ENCODE measurements around a stretch of chr20.

DNA sequence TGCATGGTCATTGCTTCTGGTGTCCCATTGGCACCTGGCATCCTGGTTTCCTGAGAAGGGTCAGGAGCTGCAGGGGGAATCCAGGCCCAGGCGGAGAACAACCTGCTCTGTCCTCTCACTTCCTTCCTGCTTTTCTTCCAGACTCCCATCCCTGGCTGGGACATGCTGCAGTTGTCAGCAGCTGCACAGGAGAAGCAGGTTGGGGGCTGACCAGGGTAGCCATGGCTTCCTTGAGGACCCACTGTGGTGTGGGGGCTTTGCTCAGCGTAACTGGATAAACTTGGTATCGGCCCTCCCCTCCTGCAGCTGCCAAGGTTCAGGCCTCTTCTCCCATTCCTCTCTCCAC, 155.2 kb downstream of the CEBPB start:
- PRO-cap, 2 experiments: no peak in any of the 2 experiments
- RAMPAGE, long total RNA, 5 experiments: no peak in any of the 5 experiments

DNA sequence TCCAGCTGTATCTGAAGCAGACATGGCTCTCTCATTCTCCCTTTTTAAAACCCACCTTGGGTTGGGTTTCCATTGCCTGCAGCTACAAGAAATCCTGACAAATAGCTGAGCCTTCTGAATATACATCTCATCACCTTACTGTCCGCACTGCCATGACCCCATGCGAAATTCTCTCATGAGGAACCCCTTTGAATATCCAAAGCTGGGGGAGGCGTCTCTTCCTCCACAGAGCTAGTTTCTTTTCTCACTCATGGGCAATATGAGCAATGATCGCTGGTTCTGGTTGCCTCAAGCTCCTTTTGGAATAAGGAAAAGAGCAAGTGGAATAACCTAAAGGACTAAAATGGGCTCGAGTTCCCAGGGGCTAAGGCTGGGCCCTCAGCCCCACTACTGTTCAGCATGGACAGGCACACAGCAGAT, 156.6 kb downstream of the CEBPB start:
- PRO-cap, 2 experiments: no peak in any of the 2 experiments
- RAMPAGE, long total RNA, 5 experiments: no peak in any of the 5 experiments

DNA sequence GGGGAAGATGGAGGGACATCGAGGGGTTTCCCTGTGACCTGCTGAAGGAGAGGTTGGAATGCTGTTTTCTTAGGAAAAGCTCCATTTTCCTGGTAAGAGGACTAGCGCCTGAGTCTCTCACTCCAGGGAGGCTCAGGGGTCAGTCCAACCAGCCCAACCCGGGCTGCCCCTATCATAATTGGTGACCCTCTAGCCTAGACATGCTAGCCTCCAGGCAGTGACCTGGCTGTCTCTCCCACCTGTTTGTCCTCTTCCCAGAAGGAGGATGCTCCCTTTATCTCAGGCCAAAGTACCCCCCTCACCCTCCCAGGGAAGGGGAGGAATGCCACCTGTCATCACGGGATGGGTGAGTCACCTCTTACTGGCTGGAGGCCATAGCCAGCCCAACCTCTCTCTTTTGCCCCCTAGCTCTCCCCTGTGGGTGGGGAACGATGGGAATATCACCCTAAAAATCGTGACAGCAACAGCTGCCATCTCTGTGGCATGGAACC, 137.6 kb upstream of the PTPN1 start:
- PRO-cap, 2 experiments: no peak in any of the 2 experiments
- RAMPAGE, long total RNA, 5 experiments: no peak in any of the 5 experiments

DNA sequence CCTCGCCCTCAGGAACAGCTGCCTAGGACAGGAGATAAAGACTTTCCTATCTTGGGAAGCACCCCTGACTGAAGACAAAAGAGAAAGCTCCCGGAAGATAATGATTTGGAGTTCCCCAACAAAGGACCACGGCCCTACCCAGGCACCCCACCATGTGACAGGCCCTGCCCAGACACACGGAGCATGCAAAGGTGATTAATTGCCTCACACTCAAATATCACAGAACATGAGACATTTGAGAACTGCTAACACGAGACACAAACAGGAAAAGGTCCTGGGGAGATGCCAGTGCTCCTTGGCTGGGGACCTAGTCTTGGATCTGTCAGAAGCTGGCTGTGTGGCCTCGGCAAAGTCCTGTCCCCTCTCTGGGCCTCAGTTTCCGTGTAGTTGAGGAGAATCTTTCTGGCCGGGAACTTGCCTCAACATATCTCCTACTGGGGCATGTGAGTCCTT, 82.5 kb upstream of the PTPN1 start:
- PRO-cap, 2 experiments: no peak in any of the 2 experiments
- RAMPAGE, long total RNA, 5 experiments: no peak in any of the 5 experiments

DNA sequence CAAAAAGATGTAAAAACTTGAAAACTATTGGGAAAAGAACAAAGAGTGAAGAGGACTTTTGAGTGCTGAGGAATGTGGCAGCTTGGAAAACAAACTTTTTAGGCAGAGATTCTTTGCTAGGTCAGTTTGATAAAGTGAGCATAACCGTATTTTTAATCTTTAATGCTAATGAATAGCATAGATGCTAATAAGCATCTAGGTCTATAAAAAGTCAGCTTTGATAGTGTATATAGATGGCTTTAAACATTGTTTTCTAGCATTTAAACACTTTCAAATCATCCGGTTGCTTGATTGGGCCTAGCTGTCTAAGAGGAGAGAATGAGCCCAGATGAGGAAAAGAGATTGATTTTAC, 2.8 kb downstream of the PTPN1 start:
- PRO-cap, 2 experiments: no peak in any of the 2 experiments
- RAMPAGE, long total RNA, 5 experiments: no peak in any of the 5 experiments

GRCh38 chr20:50516406-50517090, 6.4 kb downstream of the PTPN1 start:
- PRO-cap, 2 experiments: no peak in any of the 2 experiments
- RAMPAGE, long total RNA, 5 experiments: no peak in any of the 5 experiments

GRCh38 chr20:50546653-50547233, 36.6 kb downstream of the PTPN1 start:
- PRO-cap, 2 experiments: no peak in any of the 2 experiments
- RAMPAGE, long total RNA, 5 experiments: no peak in any of the 5 experiments

- PRO-cap, 2 experiments: no peak in any of the 2 experiments
- RAMPAGE, long total RNA, 5 experiments: no peak in any of the 5 experiments
Observed at GRCh38 chr20:50601903-50602614, 89.3 kb downstream of the RIPOR3 start.

DNA sequence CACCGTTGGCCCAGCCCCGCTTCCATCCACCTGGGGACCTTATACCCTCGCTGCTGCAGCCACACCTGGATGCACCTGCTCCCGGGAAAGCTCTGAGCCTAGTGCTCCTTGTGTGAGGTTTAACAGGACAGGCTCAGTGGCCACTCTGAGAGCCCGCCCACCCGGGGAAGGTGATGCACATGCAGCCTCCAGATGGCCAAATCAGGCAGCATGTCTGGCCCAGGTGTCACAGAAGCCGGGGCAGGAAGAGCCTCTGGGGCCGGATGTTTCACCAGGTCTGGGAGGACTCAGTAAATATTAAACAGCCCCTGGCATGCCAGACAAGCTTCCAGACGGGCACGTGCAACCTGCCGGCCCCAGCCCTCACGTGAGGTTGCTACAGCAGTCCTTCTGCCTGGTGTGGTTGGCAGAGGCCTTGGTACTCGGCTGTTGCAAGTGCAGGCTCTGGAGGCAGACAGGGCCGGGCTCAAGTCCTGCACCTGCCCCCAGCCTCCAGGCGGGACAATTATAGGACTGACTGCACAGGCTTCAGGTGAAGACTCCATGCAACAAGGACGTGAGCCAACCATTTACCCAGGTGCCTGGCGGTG, 66.8 kb downstream of the RIPOR3 start:
- PRO-cap, 2 experiments: no peak in any of the 2 experiments
- RAMPAGE, long total RNA, 5 experiments: no peak in any of the 5 experiments

GRCh38 chr20:50635525-50636383, 55.6 kb downstream of the RIPOR3 start:
- PRO-cap, 2 experiments: peak in 2 of 2 experiments; most common plus-strand start chr20:50636176 (in 2); most common minus-strand start chr20:50635845 (in 1)
- RAMPAGE, long total RNA, 5 experiments: no peak in any of the 5 experiments

GRCh38 chr20:50689286-50689770, 2.0 kb downstream of the RIPOR3 start:
- PRO-cap, 2 experiments: no peak in any of the 2 experiments
- RAMPAGE, long total RNA, 5 experiments: no peak in any of the 5 experiments

DNA sequence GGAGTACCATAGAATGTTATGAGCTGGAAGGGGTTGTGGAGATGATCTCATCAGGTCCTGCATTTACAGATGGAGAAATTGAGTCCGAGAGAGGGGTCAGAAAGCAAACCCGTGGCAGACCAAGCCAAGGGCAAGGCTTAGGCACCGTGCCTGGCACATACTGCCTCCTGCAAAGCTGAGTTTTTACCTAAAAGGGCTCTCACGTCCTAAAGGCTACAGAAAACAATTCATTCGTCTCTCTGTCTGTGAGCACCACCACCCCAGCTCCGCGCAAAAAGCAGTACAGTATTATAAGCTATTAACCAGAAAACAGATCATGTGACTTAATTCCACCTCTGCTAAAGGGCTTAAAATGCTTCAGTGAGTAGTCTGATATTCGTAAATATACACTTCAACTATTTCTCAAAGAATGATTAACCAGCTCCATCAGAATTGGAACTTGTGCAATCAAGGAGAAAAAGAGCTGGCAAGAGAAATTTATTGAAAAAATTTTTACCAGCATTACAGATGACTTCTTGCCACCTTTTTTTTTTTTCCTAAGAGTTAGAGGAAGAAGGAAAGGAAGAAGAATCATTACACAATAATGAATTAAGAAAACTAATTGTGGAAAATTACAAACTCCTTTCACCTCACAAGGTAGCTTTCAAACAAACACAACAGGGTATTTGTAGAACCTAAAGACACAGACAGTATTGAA, 3.4 kb upstream of the PARD6B start:
- PRO-cap, 2 experiments: no peak in any of the 2 experiments
- RAMPAGE, long total RNA, 5 experiments: no peak in any of the 5 experiments

DNA sequence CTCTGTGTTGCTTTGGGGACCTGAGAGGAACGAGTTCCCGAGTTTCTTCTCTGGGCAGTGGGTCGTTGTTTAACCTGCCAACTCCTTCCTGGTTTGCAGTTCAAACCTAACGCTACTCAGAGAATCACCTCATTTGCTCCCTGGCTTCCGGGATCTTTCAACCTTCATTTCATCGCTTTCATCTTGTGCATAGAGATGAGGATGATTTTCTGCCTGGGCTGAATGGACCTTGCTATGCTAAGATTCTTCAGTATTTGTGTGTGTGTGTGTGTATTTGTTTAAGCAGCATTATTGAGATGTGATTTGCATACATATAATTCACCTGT, 9.9 kb downstream of the BCAS4 start:
- PRO-cap, 2 experiments: no peak in any of the 2 experiments
- RAMPAGE, long total RNA, 5 experiments: no peak in any of the 5 experiments

GRCh38 chr20:50821190-50821670, 26.4 kb downstream of the BCAS4 start:
- PRO-cap, 2 experiments: no peak in any of the 2 experiments
- RAMPAGE, long total RNA, 5 experiments: no peak in any of the 5 experiments

DNA sequence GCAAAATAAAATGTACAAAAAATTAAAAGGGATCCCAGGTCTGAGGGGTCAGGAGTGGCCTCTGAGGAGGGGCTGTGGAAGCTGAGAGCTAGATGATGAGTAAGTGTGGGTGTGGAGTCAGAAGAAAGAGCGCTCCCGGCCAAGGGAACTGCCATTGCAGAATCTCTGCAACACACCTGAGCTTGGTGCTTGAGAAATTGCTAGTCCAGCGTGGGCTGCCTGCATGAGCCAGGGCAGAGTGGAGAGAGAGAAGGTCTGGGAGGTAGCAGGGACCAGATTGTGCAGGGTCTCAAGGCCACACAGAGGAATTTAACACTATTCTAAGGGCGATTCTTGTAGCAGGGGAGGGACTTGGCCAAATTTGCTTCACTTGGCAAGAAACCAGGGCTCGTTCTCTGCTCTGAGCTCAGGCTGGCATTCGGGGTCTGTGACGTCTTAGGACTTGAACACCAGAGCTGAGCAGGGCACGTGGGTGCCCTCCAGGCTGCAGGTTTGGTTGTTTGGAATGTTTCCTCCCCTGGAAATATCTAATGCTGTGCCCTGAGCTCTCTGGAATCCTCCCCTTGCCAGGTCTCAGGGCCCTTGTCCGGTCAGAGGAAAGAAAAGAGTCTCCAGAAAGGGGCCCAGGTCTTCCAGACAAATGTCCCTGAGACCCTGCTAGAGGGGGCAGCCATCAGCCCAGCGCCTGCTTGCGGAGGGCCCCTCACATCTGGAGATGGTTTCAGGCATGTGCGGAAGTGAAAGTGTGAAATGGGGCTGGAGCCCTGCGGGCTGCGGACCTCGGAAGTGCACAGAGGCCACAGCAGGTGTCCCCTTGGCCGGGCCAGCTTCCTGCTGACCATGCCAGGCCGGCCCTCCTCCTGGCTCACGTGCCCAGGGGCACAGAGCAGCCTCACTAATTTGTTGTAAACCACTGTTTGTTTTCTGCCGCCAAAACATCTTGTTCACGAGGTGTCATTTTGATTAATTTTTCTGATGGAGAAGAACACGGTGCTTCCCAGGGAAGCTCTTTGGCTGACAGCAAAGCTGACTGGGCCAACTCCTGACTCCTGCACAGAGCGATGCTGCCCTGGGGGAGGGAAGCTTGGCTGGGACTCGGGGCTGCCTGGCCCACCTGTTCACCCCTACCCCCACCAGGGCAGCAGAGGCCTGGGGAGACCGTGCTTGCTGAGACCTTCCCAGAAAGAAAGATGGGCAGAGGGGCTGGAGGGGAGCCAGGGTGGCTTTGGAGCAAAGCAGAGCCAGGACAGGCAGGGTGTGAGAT, 53.8 kb downstream of the BCAS4 start:
- PRO-cap, 2 experiments: peak in 2 of 2 experiments; most common plus-strand start position 236 of the sequence (in 1); most common minus-strand start position 420 of the sequence (in 1)
- RAMPAGE, long total RNA, 5 experiments: no peak in any of the 5 experiments

DNA sequence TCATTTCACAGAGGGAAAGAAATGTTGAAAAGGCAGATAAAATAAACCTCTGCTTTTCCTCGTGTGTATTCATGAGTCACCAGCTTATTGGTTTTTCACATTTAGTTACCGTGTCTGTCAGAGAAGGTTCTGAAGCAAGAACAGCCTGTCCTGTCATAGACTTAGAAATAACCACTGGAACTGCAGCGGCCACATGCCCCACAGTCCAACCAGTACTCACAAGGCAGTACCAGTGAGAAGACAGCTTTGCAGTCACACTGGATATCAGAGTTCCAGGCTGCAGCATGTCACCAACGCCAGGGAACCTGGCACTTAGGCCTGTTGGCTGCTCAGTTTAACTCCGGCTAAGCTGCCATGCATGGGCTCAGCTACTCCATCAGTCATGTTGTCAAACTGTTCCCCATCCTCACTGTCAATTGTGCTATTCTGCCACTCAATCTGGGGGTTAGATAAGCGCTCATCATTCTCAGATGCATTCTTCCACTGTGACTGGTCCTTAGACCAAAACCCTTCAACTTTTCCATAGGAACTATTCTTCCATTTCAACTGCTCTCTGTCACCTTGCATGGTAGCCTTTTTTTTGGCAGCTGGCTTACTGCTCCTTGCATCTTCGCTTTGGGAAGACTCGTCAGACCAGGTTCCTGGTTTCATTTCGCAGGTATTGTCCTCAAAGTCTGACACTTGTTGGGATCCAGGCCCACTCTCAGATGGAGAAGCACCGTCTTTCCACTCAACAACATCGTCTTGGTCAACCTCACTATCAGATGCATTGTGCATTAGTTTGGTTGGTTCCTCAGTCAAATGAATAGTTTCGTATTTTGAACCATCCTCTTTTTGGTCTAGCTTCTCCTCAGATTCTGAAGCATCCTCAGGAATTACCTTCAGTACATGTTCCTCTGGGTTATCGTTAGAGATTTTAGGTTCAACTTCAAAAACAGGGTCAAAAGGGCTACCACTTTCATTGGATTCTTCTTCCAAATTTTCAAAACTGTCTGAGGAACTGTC, 39.8 kb downstream of the ADNP start:
- PRO-cap, 2 experiments: no peak in any of the 2 experiments
- RAMPAGE, long total RNA, 5 experiments: no peak in any of the 5 experiments

GRCh38 chr20:50930110-50930441, 1.2 kb downstream of the ADNP start:
- PRO-cap, 2 experiments: no peak in any of the 2 experiments
- RAMPAGE, long total RNA, 5 experiments: no peak in any of the 5 experiments

DNA sequence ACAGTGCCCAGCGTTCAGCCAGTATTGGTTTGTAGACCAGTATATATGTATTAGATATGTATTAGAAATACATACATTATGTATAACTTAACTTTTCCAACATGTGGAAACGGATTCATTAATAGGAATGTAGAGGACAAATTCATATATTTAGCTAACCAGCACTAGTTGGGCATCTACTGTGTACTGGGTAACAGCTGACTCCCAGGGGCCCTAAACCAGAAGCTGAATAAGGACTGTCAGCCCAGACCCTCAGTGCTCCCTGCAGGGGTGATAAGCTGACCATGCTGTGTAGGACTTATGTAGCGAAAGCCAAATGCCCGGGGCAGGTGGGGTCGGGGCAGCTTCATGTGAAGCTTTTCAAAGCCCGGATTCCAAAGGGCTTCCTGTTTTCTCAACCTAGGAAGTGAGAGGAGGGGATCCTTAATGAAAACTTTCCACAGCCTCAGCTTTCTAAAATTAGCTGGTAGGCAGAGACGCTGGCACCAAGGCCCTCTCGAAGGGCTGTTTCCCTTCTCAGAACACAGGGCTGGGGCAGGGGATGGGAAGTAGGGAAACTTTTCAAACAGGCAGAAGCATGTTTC, 149.1 kb downstream of the NFATC2 start:
- PRO-cap, 2 experiments: no peak in any of the 2 experiments
- RAMPAGE, long total RNA, 5 experiments: no peak in any of the 5 experiments

DNA sequence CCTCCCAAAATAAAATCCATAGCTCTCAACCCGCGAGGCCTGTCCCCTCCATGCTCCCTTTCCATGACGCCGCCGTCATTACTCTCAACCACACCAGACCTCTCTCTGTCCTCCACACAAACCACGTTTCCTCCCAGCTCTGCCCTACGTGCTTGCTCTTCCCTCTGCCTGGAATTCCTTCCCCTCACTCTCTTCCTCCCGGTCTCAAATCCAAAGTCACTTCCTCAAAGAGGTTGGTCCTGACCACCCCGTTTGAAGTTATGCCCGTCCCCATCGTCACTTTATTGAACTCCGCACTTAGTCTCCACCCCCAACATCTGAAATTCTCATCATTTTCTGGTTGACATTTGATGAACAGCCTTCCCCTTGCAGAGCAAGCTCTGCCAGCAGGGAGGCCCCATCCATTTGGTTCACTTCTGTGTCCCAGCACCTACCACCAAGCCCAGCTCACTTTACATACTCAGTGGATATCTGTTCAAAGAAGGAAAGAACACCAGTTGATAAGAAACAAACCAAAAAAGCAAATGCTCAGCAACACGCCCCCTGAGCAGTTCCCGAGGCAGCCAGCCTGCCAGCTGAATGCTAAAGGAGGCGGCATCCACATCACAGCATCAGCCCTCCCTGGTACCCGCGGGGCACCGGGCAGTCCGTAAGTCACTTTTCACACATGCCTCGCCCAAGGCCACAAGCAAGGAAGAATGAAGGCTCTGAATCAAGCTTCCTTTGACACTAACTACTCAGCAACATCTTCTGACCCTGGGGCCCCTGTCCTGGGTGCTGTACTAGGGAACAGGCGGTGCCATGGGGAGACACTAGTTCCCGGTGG, 125.0 kb downstream of the NFATC2 start:
- PRO-cap, 2 experiments: no peak in any of the 2 experiments
- RAMPAGE, long total RNA, 5 experiments: no peak in any of the 5 experiments

DNA sequence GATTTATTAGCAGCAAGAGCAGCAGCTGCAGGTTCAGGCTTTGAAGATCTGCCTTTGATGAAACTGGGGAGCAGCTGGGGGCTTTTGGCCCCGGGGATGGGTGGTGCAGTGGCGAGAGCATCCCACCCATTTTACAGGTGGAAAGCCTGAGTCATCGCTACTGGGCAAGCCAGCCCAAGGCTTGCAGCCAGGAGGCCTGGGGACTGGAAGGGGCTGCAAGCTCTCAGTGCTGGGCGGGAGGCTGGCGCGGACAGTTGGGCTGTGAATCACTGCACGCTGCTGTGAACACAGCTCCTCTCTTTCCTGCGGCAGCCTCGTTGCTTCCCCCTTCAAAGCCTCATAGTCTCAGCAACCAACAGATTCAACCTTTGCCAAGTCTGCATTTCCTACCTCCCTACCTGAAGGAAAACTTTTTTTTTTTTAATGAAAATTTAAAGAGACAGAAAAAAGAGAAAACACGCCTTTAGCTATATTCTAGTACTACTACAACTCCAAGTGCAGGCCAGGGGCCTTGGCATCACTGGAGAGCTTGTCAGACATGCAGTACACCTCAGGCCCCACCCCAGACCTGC, 85.3 kb downstream of the NFATC2 start:
- PRO-cap, 2 experiments: peak in 2 of 2 experiments; most common plus-strand start position 226 of the sequence (in 1); most common minus-strand start position 334 of the sequence (in 1)
- RAMPAGE, long total RNA, 5 experiments: no peak in any of the 5 experiments